B cell (primary cell): ENCODE results near the genes ZNF85 and ZNF99.

GRCh38 chr19:20769495-20769982, 6.6 kb upstream of the ZNF66 start:
- PRO-cap = no peak
- CAGE, long polyA plus RNA = no peak

- PRO-cap = bidirectional peak, plus-strand start at chr19:20923283, minus-strand start at chr19:20923117; bidirectional peak, plus-strand start at chr19:20923542, minus-strand start at chr19:20923594; bidirectional peak, plus-strand start at chr19:20923774, minus-strand start at chr19:20923756
- CAGE, long polyA plus RNA = no peak
Observed at GRCh38 chr19:20922816-20923926, at the start of gene ZNF85. Gene ZNF85 (plus strand): TSS chr19:20923251.

DNA sequence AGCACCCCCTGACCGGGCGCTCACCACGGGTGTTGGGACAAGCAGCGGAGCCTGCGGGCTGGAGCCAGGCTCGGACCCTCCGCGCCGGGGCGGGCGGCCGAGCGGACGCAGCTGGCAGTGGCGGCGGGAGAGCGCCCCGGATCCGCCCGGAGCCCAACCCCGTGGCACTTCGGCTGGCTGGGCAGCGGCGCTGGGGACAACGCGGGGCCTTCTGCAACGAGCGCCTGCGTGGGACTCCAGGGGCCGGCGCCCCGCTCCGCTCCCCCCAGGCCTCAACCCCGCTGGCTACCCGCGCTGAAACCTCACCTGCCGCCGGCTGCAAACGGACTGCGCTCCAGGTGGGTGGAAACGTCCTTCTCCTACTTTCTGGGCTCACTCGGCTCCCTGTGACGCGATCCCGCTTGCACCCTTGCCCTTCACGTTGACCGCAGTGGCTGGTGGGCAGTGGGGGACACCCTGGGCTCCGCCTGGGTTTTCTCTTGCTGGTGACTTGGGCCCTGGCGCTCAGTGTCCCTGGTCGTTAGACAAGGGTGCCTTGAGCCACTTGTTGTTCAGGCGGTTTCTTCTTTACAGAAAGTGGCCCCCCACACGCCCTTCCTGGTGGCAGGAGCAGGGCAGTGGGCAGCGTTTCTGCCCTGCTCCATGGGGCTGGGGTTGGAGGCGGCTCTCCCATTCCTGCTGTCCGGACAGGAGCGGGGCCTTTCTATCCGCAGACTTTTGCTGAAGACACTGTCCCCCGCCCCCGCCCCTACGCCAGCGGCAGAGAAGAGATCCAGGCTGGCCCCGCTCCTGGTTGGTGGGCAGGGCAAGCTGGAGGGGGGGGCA, 81.4 kb downstream of the ZNF429 start:
- PRO-cap = no peak
- CAGE, long polyA plus RNA = no peak

- PRO-cap = no peak
- CAGE, long polyA plus RNA = no peak
Observed at GRCh38 chr19:22421751-22422200, 370 bp downstream of the ZNF98 start.

- PRO-cap = no peak
- CAGE, long polyA plus RNA = no peak
Observed at GRCh38 chr19:22532179-22532968, 101.8 kb upstream of the ZNF492 start.

- PRO-cap = bidirectional peak, plus-strand start at chr19:22784297, minus-strand start at chr19:22784114
- CAGE, long polyA plus RNA = no peak
Observed at GRCh38 chr19:22783817-22784357, at the start of gene ZNF99. Gene ZNF99 (minus strand): TSS chr19:22784151.

GRCh38 chr19:22784679-22785069, 723 bp upstream of the ZNF99 start:
- PRO-cap = no peak
- CAGE, long polyA plus RNA = no peak

DNA sequence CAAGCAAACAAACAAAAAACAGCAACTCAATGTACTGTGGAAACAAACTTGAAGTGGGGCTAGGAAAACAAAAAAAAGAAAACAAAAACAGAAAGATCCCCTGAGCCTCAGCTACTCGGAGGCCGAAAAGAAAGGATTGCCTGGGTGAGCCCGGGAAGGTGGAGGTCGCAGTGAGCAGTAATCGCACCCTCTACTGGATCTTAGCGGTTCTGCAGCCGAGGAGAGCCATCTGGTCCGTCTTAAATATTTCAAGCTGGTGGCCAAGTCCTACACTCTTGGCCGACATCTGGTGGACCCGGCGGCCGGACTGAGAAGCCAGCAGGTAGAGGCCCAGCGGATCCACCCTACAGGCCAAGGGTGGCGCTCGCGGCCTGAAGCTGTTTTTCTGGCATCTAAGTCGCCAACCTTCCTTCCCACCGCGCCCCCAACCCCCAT, 46.6 kb upstream of the ZNF730 start:
- PRO-cap = no peak
- CAGE, long polyA plus RNA = no peak

- PRO-cap = no peak
- CAGE, long polyA plus RNA = no peak
Observed at GRCh38 chr19:23261216-23262037, 11.2 kb upstream of the ZNF724 start.

- PRO-cap = no peak
- CAGE, long polyA plus RNA = no peak
Observed at GRCh38 chr19:23882443-23883081, 32.1 kb upstream of the ZNF726 start.

DNA sequence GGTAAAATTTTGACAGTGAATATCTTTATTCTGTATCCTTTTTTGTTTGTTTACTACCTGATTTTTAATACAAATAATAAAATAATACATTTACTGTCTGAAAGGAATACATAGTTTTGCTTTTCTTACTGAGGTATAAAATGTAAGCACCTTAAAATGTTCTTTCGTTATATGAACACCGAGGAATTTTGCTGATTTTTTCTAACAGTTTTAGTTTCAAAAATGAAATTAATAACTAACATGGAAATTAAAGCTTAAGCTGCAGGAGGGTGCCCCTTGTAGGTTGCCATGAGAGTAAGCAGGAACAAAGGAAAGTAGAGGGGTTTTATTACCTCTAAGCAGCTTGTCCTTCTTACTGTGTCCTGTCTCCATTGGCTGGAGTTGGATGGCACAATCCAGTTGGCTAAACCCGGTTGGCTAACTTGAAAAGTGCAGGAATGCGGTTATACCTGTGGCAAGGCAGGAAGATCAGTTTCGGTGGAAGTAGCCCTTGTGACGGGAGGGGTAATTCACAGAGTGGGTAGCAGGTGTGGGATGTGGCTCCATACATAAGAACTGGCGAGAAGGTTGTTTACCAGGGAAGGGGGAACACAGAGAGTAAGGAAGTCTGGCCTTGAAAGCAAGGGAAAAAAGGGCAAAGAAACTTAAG, 3.1 kb downstream of the ZNF726 start:
- PRO-cap = no peak
- CAGE, long polyA plus RNA = no peak

DNA sequence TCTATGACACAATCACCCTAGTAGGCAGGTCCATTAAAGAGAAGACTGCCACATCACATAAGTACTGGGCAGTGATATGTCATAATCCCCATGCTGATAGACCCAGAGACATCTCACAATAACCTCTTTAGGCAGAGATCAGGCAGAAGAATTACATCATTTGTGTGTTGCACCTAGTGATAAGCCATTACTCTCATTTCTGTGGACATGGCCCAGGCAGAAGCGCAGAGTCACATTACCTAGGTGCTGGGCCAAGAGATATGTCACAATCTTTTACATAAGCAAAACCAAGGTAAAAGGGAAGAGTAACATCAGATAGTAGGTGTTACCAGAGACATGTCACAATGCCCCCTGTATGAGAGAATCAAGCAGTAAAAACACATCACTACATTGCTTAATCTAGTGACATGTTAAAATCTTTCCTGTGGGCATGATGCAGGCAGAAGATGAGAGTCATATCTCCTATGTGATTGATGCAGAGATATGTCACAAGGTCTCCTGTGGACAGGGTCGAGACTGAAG, 72.0 kb downstream of the ZNF726 start:
- PRO-cap = no peak
- CAGE, long polyA plus RNA = no peak

DNA sequence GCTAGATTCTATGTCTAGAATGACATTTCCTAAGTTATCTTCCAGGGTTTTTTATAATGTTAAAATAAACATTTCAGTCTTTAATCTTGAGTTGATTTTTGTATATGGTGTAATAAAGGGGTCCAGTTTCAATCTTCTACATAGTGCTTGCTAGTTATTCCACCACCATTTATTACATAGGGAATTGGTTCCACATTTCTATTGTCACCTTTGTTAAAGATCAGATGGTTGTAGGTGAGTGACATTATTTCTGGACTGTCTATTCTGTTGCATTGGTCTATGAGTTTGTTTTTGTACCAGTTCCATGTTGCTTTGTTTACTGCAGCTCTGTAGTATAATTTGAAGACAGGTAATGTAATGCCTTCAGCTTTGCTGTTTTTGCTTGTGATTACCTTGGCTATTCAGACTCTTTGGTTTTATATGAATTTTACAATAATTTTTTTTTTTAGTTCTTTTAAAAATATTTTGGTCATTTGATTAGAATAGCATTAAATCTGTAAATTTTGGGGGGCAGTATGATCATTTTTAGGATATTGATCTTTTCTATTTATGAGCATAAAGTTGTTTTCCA, 6.5 kb downstream of the ZNF254 start:
- PRO-cap = no peak
- CAGE, long polyA plus RNA = no peak

GRCh38 chr19:27767841-27768790, 1444.8 kb downstream of the UQCRFS1 start:
- PRO-cap = no peak
- CAGE, long polyA plus RNA = no peak

DNA sequence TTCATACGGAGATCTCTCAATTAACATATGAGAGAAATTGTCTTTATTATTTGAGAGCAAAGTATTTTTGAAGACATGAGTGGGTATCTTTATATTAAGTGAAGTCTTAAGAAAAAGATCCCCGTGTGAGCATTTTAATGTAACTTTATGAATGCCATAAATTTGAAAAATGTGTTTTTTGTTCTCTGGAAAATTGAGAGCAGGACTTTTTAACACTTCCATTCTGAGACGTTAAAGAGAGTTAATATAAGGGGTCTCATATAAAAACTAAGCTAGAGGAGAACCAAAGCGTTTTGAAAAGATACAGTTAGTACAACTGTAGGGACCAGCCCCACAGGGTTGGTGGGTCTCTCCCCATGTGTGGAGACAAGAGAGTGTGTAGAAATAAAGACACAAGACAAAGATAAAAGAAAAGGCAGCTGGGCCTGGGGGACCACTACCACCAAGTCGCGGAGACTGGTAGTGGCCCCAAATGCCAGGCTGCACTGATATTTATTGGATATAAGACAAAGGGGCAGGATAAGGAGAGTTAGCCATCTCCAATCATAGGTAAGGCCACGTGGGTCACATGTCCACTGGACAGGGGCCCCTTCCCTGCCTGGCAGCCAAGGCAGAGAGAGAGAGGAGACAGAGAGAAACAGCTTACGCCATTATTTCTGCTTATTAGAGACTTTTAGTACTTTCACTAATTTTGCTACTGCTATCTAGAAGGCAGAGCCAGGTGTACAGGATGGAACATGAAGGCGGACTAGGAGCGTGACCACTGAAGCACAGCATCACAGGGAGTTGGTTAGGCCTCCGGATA, 1411.2 kb downstream of the UQCRFS1 start:
- PRO-cap = no peak
- CAGE, long polyA plus RNA = no peak

- PRO-cap = no peak
- CAGE, long polyA plus RNA = no peak
Observed at GRCh38 chr19:28424023-28424377, 789.0 kb downstream of the UQCRFS1 start.

DNA sequence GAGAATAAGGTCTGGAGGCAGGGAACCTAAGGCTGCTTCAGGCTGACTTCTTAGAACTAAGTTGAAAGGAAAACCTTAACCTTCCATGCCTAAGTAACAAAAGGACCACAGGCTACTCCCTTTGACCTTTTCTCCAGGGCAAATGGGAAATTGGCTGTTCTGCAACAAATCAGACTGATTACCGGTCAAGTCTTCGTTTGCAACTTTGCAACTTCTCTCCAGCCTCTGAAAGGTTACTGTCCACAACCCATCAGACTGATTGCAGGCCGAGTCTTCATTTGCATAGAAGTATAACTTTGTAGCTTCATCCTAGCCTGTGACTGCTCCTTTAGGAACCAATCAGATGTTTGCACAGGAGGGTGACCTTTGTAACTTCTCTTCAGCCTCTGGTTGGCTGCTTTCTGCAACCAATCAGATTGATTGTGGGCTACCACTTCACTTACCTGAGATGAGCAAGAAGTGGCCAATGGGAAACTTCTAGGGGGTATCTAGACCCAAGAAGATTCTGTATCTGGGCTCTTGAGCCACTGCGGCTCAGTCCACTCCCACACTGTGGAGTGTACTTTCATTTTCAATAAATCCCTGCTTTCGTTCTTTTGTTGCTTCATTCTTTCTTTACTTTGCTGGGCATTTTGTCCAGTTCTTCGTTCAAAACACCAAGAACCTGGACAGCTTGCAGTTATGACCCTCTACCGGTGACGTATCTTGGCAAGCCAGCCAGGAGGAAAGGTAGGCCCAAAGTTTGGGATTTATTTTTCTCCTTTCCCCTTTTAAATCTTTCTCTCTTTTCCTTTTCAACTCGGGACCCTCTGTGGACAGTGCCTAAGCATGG, 768.0 kb downstream of the UQCRFS1 start:
- PRO-cap = no peak
- CAGE, long polyA plus RNA = no peak

GRCh38 chr19:28793281-28793730, 419.6 kb downstream of the UQCRFS1 start:
- PRO-cap = no peak
- CAGE, long polyA plus RNA = no peak

GRCh38 chr19:28883339-28883874, 329.5 kb downstream of the UQCRFS1 start:
- PRO-cap = no peak
- CAGE, long polyA plus RNA = no peak

- PRO-cap = no peak
- CAGE, long polyA plus RNA = no peak
Observed at GRCh38 chr19:28989088-28989546, 223.8 kb downstream of the UQCRFS1 start.